SK-N-SH (cell line): ENCODE measurements around the gene GZMH.

- RRBS, result 63% methylated on average over 6 of the region's 41 CpGs
CAGE:
- cytosol, long polyA plus RNA, result no peak
- long polyA plus RNA, result no peak
- nucleus, long polyA plus RNA, result no peak
These were observed 5.3 kb downstream of the LTB4R start for GRCh38 chr14:24316475-24317086.

- RRBS, result no CpG with 5 or more reads among the region's 6 CpGs
CAGE:
- cytosol, long polyA plus RNA, result no peak
- long polyA plus RNA, result no peak
- nucleus, long polyA plus RNA, result no peak
These were observed 2.3 kb upstream of the ADCY4 start for GRCh38 chr14:24337071-24337589.

DNA sequence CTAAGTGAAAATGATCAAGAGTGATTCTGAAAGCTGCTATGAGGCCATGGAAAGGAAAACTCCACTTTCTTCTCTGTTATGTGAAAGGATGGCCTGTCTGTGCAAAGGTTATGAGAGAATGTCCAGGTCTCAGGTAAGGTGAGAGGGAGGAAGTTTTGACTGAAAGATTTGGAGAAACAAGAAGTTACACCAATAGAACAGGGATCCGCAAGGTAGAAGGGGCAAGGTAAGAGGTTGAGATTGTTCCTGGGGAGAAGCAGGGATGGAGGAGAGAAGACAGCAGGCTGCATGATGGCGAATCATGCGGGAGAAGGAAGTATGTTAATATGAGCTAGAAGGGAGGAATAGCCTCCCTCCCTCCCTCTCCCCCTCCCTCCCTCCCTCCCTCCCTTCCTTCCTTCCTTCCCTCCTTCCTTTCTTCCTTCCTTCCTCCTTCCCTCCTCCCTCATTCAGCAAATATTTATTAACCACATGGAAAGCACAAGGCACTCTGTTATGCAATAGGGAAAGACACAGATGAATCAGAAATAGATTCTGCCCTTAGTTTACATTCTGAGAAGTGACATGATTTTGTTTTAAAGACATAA lies 14.1 kb upstream of the NFATC4 start:
- RRBS, result no CpG with 5 or more reads among the region's 3 CpGs
CAGE:
- cytosol, long polyA plus RNA, result no peak
- long polyA plus RNA, result no peak
- nucleus, long polyA plus RNA, result no peak

DNA sequence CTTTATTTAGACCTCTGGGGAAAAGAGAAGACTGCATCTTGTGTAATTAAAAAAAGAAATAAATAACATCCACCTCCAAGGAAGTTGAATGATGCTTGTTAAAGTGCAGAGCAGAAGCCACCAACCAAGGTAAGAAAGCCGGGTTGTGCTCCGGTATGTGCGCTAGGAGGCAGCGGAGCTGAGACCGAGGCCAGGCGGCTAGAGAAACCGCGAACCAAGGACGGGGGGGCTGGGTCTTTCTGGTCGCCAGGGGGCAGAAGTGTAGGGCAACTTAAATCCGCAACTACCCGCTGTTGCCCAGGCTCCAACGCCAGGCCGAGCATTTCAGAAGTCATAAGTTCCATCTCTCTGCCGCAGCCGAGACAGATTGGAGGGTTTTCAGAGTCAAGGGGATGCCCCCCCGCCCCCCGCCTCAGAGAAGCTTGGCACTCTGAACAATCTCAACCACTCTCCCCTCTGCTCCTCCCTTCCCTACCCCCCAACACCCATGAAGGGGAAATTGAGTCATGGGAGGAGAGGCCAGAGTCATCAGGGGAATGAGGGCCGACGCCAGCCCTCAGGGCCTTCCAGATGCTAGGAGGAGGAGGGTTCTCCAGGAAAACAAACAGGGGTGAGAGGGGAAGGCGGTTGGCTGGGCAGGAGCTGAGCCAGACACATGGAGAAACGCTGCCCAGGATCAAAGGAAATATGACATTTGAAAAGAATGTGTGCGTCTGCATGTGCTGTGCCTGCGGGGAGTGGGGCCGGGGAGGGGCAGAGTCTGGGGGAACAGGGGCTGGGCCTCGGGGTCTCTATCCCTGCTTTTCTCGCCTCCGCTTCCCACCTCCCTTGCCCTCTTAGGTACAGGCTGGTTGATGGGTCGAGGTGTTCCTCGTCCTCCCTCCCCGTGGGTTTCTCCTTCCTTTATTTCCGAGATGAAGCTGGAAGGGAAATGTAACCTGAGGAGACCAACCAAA lies 2.1 kb upstream of the NFATC4 start:
- RRBS, result no CpG with 5 or more reads among the region's 32 CpGs
CAGE:
- cytosol, long polyA plus RNA, result no peak
- long polyA plus RNA, result no peak
- nucleus, long polyA plus RNA, result no peak

- RRBS, result no CpG with 5 or more reads among the region's 2 CpGs
CAGE:
- cytosol, long polyA plus RNA, result no peak
- long polyA plus RNA, result no peak
- nucleus, long polyA plus RNA, result no peak
These were observed 4.3 kb downstream of the CBLN3 start for GRCh38 chr14:24425201-24425630.

DNA sequence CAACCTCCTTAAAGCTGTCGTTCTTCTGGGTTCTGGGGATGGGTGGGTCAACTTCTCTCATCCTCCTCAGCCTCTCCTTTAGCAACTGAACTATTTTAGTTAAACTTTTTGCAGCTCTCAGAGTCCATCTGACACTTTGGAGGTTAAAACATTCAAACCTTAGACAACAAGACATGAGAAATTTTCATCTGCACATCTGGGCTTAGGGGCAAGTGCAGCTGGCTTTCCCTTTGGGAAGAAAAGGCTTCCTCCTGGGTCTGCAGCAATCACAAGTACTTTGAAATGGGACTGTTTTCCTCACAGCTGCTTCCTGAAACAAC lies 16.0 kb upstream of the SDR39U1 start:
- RRBS, result no CpG with 5 or more reads among the region's 1 CpG
CAGE:
- cytosol, long polyA plus RNA, result no peak
- long polyA plus RNA, result no peak
- nucleus, long polyA plus RNA, result no peak

GRCh38 chr14:24609526-24610115 lies at the start of gene GZMH:
Gene GZMH, minus strand, starts transcription at chr14:24609685.
CAGE:
- cytosol, long polyA plus RNA, result no peak
- long polyA plus RNA, result no peak
- nucleus, long polyA plus RNA, result no peak

- RRBS, result no CpG with 5 or more reads among the region's 2 CpGs
CAGE:
- cytosol, long polyA plus RNA, result no peak
- long polyA plus RNA, result no peak
- nucleus, long polyA plus RNA, result no peak
These were observed 748 bp downstream of the GZMB start for GRCh38 chr14:24633222-24633661.

DNA sequence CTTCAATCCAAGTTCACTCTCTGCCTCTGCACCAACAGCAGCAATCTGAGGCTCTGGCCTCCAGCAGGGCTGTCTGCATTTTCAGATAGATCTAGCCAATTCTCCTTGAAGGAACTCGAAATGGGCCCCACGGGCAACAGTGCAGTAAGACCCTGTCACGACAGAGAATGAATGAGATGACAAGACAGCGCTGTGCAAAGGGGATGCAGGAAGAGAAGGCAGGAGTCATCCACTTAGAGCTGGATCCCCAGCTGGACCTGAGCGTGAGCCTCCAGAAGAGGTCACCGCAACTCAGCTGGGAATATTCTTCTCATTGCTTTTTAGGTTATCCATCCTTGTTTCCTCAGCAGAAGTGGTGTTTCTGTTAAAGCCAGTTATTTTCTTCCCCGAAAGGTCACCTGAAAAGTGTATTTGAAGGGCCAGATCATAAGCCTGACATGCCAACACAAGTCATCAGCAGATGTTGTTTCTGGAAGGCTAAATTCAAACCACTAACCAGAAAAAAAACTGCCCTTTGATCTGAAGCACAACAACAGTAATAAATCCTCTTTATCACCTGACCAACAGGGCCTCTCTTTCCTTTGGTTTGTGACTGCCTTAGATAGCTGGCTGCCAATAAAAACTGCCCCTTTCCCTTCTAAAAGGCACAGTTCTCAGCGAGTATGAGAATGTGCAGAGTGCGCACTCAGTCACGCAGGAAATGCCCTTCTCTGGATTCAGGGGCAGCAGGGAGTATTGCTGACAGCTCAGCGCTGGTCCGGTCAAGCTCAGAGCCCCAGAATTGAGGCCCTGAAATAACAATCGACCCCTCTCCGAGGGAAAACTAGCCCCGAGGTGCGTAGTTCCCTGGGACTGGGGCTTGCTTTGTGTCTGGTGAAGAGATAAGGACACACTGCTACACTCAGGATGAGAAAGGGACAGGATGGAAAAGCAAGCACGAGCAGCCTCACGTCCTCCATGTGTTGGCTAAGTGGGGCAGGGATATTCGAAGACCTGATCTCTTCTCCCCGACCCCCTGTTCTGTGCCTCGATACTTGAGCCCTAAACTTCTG lies 184.0 kb upstream of the GZMB start:
- RRBS, result no CpG with 5 or more reads among the region's 21 CpGs
CAGE:
- cytosol, long polyA plus RNA, result no peak
- long polyA plus RNA, result no peak
- nucleus, long polyA plus RNA, result no peak

GRCh38 chr14:24907805-24909169 lies 141.7 kb downstream of the STXBP6 start:
- RRBS, result no CpG with 5 or more reads among the region's 9 CpGs
CAGE:
- cytosol, long polyA plus RNA, result no peak
- long polyA plus RNA, result no peak
- nucleus, long polyA plus RNA, result no peak

DNA sequence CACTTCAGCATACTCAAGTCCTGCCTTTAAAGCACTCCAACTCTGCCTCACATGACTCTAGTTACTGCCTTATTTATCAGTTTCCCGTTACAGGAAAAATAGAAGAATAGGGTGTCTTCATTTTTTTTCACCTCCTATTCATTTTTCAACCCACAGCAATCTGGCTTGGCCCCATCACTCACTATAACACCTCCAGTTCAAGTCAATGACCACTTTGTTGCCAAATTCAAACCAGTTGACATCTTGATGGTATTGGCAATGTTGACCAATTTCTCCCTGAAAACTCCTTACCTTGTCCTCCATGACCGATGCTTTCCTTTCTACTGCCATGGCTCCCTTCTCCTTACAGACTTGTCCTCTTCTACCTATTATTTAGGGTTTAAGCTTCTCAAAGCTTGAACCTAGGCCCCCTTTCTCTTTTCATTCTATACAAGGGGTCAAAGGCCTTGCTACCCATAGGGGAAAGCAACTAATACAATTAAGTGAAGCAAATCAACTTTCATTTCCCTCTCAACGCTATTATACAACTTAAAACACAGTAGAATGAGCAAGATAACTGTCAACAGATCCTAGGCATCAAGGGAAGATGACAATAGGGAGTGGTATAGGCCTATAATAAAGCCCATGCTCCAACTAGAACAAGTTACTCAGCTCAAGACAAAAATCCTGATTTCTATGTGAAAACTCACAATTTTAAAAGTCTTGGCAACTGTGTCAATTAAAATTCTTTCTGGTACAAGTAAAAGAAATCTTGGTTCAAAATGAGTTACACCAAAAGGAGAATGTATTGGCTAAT lies 28.4 kb downstream of the STXBP6 start:
- RRBS, result no CpG with 5 or more reads among the region's 3 CpGs
CAGE:
- cytosol, long polyA plus RNA, result no peak
- long polyA plus RNA, result no peak
- nucleus, long polyA plus RNA, result no peak

GRCh38 chr14:25102765-25103251 lies 52.9 kb upstream of the STXBP6 start:
- RRBS, result no CpG with 5 or more reads among the region's 2 CpGs
CAGE:
- cytosol, long polyA plus RNA, result no peak
- long polyA plus RNA, result no peak
- nucleus, long polyA plus RNA, result no peak

DNA sequence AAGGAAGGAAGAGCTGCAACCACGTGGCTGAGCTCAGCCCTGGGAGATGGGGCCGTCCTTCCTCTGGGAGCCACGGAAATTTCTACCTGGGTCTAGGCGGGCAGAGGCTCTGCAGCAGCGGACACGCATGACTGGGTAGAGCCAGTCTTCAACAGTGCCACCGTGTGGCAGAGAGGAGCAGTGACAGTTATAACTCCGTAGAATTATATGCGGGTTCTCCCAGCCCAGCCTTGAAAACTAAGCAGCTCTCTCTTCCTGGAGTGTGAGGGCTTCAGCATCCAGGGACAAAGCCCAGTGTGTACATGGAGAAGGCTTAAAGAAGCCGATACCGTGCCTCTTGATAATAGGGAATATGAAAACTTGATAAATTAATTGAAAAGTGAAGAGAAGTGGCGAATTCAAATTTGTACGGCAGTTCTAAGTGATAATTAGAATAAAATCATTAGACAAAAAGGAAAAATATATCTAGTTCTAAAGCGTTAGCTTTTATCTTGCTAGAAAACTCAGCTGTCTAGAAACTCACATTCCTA lies 83.0 kb upstream of the STXBP6 start:
- RRBS, result no CpG with 5 or more reads among the region's 14 CpGs
CAGE:
- cytosol, long polyA plus RNA, result no peak
- long polyA plus RNA, result no peak
- nucleus, long polyA plus RNA, result no peak

DNA sequence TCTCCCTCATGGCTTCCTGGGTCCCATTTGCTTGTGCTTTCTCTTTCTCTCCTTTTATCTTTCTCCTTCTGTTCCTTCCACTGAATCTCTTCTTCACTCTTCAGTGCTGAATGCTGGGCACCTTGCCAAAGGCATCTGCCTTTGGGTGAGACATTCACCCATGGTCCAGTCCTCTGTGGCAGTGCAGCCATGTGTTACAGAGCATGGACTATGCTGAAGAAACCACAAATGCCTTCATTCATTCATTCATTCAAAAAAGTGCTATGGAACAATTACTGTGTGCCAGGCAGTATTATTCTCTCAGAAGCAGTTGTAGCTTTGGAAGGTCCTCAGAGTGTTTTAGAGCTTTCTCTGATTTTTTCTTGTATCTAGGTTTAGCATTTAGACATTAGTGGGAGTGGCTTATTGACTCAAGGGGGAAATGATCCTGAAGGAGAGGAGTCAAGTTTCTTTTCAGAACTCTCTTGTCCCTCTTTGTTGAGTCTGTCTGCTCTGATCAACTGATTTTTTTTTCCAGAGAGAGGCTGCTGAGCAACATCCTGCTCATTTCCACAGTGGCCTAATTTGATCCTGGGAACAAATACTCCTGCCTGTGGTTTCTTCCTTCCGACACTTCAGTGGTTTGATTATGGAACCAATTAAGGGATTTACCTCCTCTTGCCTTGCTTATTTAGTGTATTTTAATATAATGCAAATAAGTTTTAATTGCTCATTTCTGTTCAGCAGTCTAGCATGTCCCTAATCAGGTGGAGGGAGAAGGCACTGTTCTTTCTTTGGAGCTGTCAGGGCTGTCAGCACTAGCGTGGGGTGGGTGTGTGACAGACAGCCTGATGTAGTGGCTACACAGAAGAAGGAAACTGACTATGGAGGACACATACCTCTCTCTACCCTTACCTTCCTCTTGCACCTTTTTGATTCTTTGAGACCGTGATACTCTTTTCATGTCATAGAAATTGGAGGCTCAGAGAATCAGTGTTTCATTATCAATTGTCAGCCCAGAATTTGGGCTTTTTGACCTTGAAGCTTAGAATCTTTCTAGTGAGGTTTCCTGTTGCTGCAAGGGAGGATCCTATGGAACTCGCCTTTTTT lies 344.8 kb upstream of the STXBP6 start:
- RRBS, result no CpG with 5 or more reads among the region's 4 CpGs
CAGE:
- cytosol, long polyA plus RNA, result no peak
- long polyA plus RNA, result no peak
- nucleus, long polyA plus RNA, result no peak

GRCh38 chr14:28317854-28318675 lies 448.5 kb upstream of the FOXG1 start:
- RRBS, result 3% methylated on average over 4 of the region's 34 CpGs
CAGE:
- cytosol, long polyA plus RNA, result no peak
- long polyA plus RNA, result no peak
- nucleus, long polyA plus RNA, result no peak

- RRBS, result 8% methylated on average over 16 of the region's 71 CpGs
CAGE:
- cytosol, long polyA plus RNA, result no peak
- long polyA plus RNA, result no peak
- nucleus, long polyA plus RNA, result no peak
These were observed 481 bp upstream of the FOXG1 start for GRCh38 chr14:28765883-28766728.

- RRBS, result no CpG with 5 or more reads among the region's 2 CpGs
CAGE:
- cytosol, long polyA plus RNA, result no peak
- long polyA plus RNA, result no peak
- nucleus, long polyA plus RNA, result no peak
These were observed 470.1 kb downstream of the FOXG1 start for GRCh38 chr14:29236624-29237243.

GRCh38 chr14:30104730-30104993 lies 177.0 kb upstream of the PRKD1 start:
- RRBS, result no CpG with 5 or more reads among the region's 2 CpGs
CAGE:
- cytosol, long polyA plus RNA, result no peak
- long polyA plus RNA, result no peak
- nucleus, long polyA plus RNA, result no peak

- RRBS, result no CpG with 5 or more reads among the region's 20 CpGs
CAGE:
- cytosol, long polyA plus RNA, result no peak
- long polyA plus RNA, result no peak
- nucleus, long polyA plus RNA, result no peak
These were observed 288.3 kb upstream of the G2E3 start for GRCh38 chr14:30270519-30271105.

DNA sequence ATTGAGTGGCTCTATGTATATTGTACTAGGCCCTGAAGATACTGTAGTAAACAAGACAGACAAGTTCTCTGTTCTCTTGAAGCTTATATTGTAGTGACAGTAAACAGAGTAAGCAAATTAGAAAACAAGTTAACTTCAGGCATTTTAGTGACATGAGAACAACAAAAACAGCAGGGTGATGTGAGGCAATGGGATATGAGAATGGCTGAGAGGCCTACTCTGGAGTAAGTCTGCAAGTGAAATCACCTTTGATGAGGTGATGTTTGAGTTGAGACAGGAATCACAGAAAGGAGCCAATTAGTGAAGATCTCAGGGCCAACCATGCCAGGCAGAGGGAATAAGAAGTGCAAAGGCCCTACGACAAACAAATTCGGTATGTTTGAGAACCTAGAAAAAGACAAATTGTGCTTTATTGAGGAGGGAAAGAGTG lies 54.2 kb downstream of the SCFD1 start:
- RRBS, result no CpG with 5 or more reads among the region's 2 CpGs
CAGE:
- cytosol, long polyA plus RNA, result no peak
- long polyA plus RNA, result no peak
- nucleus, long polyA plus RNA, result no peak